NT2/D1 (cell line): Measurements from ENCODE around the genes SLF1 and ARSK.

GRCh38 chr5:93682918-93683966 is 58.2 kb downstream of the POU5F2 start:
- RRBS, 2 experiments, result no CpG with 5 or more reads among the region's 19 CpGs

DNA sequence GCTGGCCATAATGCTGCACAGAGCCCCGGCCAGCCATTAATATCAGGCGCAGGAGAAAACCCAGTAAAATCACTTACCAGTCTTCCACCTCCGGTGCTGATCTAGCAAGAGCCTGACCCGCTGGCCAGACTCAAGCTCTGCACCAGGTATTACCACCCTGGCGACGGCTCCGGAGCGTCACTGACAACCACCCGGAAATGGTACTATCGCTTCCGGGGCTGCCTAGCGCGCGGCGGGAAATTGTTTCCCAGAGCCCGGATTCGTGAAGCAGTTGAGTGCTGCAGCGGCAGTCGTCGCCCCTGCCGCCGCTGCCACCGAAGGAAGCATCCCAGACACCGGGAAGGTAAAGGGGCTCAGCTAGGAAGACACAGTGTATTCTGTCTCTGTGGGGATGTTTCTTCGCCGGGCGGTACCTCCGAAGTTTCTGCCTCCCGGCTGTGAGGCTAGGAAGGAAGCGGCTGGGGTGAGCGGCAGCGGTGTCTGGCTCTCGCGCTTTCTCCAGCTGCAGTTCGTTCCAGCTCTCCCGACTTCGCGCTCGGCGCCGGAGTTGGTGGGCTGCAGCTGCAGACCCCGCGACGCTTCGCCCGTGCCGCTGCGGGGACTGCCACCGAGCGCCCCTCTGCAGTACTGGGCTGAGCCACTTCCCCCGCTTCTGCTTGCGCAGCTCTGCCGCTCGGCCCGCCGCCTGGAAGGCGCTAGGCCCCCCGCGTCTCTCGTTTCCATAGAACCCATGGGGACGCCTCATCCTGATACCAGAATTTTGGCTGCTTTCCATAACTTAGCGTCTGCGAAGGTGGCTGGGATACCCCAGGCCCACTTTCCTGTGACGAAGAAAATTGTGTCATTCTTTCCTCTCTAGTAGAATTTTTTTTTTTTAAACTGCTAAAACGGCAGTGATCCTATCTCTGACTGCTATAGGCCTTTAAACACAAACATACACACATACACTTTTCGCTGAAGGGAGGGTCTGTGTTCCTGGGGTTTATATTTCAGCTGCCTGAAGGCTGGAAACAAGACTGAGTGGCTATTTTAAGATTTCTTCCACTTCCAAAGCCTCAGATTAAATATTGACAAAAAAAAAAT is at the start of gene SLF1:
Gene SLF1 (plus strand): TSS at position 247 of the 1,083 bp plus-strand sequence.
- RRBS, 2 experiments, result under 1 to 2% methylated on average over 17 to 18 of the region's 66 CpGs

- RRBS, 2 experiments, result no CpG with 5 or more reads among the region's 7 CpGs
Measured at GRCh38 chr5:94912617-94913041, 294.2 kb downstream of the SLF1 start.

DNA sequence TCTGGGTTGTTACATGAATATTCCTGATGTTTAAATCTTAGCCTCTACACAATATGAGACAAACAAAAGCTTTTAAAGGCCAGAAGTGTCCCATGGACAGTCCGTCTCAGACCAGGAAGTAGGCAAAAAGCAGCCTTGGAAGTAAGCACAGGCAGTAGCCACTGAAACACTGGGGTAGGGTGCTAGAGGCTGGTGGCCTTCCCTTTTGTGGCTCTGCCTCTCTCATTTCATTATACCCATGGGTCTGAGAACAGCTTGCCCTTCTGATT is 197.4 kb downstream of the MCTP1 start:
- RRBS, 2 experiments, result no CpG with 5 or more reads among the region's 1 CpG

GRCh38 chr5:95554128-95554849 is 488 bp downstream of the SKIC3 start:
- RRBS, 2 experiments, result no CpG with 5 or more reads among the region's 24 CpGs

- RRBS, 2 experiments, result 1 to 2% methylated on average over 7 of the region's 53 CpGs
Measured at GRCh38 chr5:95554850-95555736, at the start of gene ARSK. Gene ARSK (plus strand): TSS chr5:95555101.

GRCh38 chr5:95560144-95560447 is 5.2 kb downstream of the ARSK start:
- RRBS, 2 experiments, result no CpG with 5 or more reads among the region's 1 CpG

GRCh38 chr5:95694609-95695059 is 11.8 kb upstream of the SPATA9 start:
- RRBS, 2 experiments, result no CpG with 5 or more reads among the region's 1 CpG

GRCh38 chr5:95710761-95711486 is 20.2 kb upstream of the RHOBTB3 start:
- RRBS, 2 experiments, result no CpG with 5 or more reads among the region's 20 CpGs

- RRBS, 2 experiments, result no CpG with 5 or more reads among the region's 4 CpGs
Measured at GRCh38 chr5:95728365-95729211, 2.5 kb upstream of the RHOBTB3 start.

GRCh38 chr5:95793330-95794394 is 28.9 kb downstream of the GLRX start:
- RRBS, 2 experiments, result no CpG with 5 or more reads among the region's 10 CpGs

DNA sequence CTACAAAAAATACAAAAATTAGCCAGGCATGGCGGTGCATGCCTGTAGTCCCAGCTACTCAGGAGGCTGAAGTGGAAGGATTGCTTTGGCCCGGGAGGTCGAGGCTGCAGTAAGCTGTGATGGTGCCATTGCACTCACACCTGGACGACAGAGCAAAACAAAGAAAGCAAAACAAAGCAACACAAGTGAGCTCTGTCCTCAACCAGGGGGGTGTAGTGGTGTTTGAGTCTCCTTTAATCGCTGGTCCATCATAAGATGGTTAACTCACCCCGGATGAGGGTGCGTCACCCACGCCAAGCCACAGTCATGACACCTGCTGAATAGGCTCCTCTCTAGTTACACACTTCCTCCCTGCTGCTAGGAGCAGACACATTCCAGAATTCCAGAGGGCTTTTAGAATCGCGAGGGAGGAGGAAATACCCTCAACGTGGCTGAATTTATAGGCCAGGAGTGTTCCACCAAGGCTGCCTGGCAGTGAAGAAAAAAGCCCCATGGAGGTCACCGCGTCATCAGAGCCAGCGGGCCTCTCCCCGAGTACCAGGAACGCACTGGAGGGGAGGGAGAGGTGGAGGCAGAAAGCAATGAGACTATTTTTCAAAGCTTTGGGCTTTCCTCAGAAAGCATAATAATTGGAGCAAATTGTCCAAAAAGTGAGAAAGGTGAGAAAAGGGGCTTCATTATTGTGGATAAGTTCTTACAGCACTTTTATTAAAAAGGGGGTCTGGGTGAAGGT is 5.1 kb downstream of the GLRX start:
- RRBS, 2 experiments, result no CpG with 5 or more reads among the region's 16 CpGs

DNA sequence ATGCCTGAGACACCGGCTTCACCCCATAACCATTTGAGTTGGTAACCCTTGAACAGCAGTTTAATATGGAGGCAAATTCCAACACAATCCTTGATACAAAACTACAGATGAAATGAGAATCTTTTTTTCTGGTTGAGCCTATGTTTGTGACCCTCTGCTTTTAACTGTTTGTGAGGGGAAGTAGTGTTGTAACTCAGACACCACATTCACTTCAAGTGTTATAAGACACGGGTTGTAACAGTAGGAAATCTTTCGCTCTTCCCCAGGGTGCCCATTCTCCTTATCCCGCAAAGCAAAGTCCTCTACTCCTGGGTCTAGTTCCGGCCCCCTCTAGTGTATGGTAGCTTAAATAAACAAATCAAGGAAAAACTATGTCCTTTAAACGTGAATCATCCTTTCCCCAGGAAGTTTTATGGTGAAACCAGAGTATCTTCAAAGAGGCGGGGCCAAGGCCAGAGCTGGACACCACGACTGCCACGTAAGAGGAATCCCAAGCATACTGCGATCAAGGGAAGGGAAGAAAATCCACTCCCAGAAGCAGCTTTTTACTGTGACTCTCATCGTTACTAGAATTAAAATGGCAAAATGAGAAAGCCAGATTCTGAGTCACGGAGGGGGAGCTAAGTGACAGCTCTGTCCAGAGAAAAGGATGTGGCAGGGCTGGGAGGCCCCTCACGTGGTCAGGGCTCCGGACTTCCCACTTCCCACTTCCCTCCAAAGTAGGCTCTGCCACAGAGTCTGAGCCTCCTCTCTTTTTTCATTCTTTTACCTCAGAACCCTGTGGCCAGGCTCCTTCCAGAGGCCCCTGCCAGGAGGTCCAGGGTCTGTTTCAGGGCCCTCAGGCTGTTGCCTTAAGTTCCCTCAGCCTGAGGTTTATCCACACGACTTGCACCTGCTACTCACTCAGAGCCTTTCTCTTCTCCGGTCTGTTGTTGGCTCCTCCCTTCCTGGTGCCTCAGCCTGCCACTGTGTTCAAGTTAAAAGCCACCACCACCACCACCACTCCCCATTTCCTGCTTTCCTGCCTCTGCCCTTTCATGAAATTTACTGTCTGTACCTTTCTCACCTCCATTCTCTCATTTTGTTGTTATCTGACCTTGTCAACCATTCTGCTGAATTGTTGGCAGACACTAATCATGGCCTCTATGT is 1.3 kb upstream of the GLRX start:
- RRBS, 2 experiments, result no CpG with 5 or more reads among the region's 16 CpGs

DNA sequence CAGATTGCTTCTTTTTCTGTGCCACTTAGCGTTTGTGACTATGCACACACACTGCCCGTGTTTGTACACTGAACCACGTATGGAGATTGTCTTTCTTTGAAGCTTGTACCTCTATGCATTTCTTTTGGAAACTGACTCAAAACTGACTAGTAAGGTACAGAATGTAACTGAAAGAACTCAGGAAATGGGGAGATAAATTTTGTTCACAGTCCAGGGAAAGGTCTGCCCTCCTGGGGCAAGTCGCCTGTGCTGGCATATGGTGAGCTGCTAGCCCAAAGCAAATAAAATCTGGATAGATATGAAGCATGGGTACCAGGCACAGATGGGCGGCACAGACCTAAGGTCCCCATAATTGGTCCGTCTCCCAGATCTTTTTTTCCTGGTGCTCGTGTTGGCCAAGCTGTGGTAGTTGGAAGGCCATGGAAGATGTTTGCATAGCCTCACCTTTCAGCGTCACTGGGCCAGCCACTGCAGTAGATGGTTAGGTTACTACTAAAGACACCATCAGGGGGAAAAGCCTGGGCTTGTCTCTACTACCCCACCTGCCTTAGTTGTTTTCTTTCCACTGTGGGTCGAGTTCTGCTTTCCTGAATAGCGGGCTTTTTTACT is 24.0 kb upstream of the GLRX start:
- RRBS, 2 experiments, result no CpG with 5 or more reads among the region's 10 CpGs

- RRBS, 2 experiments, result no CpG with 5 or more reads among the region's 14 CpGs
Measured at GRCh38 chr5:95857857-95858551, 35.5 kb upstream of the GLRX start.

- RRBS, 2 experiments, result no CpG with 5 or more reads among the region's 5 CpGs
Measured at GRCh38 chr5:95925206-95926423, 36.0 kb downstream of the ELL2 start.

DNA sequence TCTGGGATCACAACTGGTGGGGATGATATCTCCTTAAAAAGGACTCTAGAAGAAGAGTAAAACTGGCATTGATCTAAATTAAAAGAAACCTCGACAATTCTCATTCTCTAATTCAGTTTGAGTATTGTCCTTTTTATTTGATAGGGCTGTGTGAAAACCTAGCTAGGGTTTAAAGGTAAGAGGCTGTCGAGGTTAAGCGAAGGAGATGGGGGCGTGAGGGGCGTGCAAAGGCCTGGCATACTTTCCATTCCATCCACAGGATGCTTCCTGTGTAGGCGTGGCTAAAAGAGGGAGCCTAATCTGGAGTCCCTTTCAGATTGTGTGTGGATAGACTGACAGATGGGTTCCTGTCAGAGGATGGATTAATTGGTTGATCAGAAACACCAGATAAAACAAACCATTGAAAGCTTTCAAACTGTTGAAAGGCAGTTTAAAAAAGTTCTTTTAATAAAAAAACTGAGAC is 1.1 kb upstream of the ELL2 start:
- RRBS, 2 experiments, result no CpG with 5 or more reads among the region's 6 CpGs

DNA sequence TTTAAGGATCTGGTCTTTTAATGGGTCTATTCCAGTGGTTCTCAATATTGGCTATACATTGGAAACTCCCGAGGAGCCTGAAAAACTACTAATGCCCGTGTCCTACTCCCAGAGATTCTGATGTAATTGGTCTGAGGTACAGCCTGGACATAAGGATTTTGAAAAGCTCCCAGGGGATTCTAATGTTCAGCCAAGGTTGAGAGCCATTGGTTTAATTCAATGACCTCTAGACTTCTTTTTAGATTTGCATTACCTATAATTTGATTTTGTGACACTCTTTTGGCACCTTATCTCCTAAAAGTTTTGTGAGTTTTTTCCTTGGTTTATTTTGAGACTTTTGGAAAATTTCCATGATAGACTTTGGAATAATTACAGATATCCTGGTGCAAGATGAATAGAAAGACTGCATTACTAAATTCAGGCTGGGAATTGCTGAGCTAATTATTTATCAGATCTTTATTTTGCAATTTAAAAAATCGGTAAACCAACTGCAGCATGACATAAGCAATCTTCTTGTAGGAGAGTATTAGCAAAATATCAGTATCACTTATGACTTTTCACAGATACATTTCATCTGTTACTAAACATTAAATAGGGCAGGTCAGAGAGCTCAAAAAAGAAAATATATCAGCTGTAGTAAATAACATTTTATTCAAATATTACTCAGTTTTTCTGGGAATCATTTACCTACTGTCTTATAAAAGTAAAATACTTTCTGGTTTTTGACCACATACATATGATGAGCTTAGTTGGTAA is 91.6 kb upstream of the ELL2 start:
- RRBS, 2 experiments, result no CpG with 5 or more reads among the region's 3 CpGs